Skin of body (tissue), 2 donors: ENCODE data around the gene PPP1R15B.

DNA sequence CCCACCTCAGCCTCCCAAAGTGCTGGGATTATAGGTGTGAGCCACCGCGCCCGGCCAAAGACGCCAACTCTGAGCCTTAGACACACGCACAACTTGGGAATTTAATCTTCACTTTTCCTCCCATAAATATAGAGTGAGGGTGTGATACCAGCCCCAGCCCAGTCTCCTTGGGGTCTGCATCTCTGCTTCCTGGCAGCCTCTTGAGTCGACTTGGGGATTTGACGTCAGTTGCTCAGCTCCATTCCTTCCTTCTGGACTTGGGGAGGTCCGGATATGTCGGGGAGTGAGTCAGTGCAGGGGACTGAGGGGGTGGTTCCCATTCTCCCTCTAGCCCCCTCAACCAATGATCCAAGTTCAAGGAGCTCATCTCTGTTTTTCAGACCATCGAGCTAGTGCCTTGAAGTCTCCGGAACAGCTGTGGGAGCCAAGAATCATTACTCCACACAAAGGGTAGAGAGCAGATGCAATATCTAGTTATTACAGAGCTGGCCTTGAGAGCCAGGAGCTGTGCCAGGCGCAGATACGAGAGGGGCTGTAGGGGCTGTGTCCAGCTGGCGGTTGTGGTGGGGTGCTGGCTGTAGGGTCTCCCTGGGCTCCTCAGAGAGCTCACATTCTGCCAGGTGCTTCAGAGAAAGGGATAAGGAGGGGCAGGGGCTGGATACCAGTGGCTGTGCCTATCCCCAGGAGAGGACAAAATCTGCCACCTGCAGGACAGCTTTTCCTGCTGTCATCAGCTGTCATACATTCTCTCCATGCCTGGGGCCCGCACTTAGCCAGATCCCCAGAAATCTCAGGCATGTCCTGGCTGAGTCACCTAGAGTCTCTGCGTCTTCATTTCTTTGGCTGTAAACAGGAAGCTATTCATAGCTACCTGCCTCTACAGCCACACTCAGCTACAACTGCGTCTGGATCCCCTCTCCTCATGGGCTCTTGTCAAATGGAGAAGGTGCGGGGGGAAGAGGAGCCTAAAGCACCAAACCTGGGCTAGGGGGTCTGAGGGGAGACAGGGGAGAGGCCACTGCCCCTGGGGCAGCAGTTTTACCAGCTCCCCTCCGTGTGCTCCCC, 2.1 kb upstream of the KISS1 start:
- RAMPAGE, long total RNA, result no peak

- RAMPAGE, long total RNA, result no peak
Measured at GRCh38 chr1:204221827-204222877, 8.4 kb upstream of the GOLT1A start.

GRCh38 chr1:204273042-204273727, 59.4 kb upstream of the GOLT1A start:
- RAMPAGE, long total RNA, result no peak

DNA sequence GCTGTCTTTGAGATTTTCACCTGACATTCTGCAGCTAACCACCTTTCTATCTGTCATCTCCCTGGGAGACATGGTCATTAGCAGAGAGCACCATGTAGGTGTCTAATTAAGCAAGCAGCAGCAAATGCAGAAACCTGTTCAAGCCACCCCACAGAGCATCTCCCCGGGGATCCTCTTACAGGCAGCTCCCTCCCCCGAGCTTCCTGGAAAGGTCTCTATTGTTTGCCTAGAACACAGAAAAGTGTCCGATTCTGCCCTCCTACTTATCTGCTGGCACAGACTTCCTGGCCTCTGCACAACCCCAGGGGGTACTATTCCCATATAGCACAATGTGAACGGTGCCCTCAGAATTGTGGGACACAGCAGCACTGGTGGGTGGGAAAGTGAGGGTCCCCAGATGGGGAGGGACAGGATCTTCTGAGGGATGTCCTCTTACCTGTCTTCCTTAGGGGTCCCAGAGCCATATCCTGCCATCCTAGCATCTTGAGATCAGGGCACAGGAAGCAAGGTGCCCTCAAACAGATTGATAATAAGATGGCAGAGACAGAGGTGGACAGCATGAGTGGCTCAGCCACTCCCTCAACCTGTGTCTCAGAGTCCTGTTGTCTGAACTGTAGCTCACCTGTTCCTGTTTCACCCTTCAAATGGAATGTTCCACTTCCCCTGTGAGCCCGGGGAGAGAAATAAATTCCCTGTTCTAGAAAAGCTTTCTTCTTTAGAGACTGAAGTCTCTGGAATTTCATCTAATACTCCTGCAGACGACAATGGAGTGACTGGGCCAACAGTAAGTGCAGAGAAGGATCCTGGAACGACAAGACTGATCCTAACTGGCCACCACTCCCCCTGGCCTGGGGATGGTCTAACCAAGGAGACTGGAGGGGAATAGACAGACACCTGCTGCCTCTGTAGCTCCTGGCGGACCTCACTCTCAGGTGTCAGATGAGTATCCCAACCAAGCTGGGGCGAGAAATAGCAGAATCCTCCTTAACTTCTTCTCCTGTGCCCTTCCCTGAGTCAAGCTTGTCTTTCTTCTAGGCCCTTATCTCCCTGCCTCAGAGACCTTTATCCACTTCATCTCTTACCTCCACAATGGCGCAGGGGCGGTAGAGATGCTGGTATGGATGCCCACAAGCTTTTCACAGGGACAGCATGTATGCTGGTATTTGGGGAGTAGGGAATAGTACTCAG, 45.7 kb downstream of the PLEKHA6 start:
- RAMPAGE, long total RNA, result no peak

DNA sequence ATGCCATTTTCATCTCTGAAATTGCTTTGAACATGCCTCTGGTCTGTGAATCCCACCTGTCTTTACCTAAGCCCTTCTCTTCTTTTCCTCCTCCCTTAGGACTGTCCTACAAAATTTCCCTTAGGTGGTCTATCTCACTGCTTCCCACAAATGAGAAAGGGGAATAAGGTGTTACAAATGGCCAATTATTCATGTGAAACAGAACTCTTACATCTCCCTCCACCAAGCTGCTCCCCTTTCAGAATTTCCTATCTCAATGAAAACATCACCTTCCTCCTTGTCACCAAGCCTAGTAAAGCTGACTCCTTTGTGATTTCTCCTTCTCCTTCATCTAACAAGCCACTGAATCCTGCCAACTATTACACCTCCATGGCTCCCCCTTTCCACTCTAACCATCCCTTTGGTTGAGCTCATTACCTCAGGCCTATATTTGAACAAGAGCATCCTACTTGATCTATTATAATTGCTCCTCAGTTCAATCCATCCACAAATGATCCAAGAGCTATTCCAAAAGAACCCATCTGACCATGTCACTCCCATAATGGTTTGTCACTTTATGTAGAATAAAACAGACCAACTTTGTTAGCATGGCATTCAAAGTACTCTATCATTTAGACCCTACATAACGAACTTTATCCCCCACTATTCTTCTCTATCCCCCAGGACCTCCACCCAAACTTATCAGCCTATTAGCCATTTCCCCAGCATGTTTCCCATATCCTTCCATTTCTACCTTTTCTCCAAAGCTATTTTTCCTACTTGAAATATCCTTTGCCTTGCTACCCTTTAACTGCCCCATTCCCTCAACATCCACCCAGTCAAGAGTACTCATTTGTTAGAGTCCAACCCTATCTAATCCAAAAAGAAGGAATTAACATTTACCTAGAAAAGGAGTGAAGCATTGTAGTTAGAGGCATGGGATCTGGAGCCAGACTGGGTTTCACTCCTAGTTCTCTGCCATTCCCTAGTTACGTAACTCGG, 21.7 kb downstream of the PPP1R15B start:
- RAMPAGE, long total RNA, result no peak

DNA sequence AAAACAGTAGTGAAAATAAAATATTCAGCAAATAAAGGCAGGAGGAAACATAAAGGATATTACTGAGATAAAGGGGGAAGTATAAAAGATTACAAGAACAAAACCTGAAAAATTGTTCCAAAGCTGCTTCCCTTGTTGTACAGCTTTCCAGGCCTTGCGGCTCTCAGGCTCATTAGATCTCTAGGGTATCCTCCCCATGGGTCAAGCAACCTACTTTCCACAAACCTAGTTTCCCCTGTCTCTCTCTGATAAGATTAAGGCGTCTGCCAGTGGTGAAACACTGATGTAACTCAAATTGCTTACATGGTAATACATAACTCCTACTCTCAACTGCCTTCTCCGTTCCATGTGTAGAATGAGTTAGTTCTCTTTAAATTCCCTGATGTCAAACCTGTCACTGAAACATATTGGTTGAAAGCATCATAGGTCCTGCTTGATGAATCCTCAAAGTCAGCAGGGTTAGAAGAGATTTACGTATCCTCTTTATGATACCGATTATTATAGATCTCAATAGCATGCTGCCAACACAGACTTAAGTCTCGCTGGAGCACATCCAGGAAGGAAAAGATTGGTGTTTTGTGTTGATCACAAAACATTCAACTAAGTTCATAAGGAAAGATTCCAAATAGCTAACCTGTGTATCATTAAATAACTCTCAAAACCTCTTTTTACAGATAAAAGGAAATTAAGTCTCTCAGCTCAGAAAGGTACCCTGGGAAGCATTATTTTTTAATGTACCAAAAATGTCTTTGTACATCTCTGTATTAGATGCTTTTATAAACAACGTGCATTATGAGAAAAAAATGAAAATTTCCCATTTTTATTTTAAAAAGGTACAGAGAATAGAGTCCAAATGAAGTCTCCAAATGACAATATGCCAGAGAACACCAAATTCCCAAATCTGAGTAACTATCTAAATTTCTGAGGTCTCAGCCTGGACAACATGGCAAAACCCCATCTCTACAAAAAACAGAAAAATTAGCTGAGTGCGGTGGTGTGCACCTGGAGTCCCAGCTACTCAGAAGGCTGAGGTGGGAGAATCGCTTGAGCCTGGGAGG, 10.5 kb downstream of the PPP1R15B start:
- RAMPAGE, long total RNA, result no peak

GRCh38 chr1:204405910-204406394, 5.7 kb downstream of the PPP1R15B start:
- RAMPAGE, long total RNA, result no peak

- RAMPAGE, long total RNA, result no peak
Measured at GRCh38 chr1:204411517-204412396, at the start of gene PPP1R15B. PPP1R15B (minus strand) TSS chr1:204411817.

- RAMPAGE, long total RNA, result no peak
Measured at GRCh38 chr1:204453059-204453703, 41.4 kb downstream of the PIK3C2B start.

DNA sequence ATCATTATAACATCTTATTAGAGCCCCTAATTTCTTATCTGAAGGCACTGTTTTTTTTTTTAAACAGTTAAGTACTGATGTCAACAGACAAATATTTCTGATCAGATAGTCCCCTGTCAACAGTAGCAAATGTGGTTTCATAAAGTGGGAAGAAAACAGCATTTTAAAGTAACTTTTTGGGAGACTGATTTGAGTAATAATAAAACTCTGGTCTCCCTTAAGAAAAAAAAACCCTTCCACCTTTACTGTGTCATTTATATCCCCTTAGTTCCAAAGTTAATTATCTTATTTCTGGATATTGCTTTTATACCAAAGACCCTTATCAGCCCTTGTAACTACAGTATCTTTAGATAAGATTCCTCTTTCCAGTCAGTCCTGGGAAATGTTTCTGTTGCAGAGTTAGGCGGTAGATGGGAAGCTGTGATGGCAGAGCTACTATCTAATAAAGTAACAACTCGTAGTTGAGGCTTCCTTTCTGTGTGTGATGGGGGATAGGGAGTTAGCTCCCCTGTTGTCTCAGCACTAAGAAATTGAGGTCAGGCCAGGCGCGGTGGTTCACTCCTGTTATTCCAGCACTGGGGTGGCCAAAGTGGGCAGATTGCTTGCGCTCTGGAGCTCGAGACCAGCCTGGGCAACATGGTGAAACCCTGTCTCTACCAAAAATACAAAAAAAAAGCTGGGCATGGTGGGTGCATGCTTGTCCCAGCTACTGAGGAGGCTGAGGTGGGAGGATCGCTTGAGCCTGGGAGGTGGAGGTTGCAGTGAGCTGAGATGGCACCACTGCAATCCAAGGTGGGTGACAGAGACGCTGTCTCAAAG, 39.9 kb downstream of the MDM4 start:
- RAMPAGE, long total RNA, result no peak

DNA sequence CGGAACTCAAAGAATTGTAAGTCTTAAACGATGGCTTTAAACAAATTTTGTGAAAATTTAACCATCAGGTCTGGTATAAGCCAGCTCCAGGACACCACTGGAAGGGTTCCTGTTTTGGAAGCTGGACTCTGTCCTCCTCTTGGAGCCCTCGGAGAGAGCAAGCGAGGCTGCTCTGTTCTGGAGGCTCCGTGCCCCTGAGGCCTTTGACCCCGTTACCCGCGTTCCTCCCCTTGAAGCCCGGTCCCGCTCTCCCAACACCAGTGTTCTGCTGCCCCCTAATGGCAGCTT, 21.7 kb upstream of the NFASC start:
- RAMPAGE, long total RNA, result no peak

DNA sequence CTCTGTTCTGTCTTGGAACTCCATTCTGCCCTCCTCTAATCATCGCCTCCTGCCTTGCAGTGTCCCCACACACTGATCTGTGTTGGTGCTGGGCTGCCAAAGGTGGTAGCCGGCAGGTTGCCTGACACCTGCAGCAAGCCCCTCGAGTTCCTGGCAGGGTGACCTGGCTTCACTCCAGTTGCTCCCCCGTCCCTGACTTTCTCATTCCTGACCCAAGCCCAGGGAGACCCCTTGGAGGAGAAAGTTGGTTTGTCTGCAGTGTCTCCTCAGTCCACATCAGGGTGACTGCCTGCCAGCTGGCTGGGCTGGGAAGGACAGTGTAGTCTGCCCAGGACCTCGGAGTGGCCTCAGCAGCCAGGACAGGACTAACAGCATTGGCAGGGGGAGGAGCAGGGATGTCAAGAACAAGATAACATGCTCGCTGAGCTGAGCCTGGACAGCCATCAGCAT, 83.8 kb upstream of the CNTN2 start:
- RAMPAGE, long total RNA, result no peak

GRCh38 chr1:205096636-205097085, 12.4 kb upstream of the TMEM81 start:
- RAMPAGE, long total RNA, result no peak

DNA sequence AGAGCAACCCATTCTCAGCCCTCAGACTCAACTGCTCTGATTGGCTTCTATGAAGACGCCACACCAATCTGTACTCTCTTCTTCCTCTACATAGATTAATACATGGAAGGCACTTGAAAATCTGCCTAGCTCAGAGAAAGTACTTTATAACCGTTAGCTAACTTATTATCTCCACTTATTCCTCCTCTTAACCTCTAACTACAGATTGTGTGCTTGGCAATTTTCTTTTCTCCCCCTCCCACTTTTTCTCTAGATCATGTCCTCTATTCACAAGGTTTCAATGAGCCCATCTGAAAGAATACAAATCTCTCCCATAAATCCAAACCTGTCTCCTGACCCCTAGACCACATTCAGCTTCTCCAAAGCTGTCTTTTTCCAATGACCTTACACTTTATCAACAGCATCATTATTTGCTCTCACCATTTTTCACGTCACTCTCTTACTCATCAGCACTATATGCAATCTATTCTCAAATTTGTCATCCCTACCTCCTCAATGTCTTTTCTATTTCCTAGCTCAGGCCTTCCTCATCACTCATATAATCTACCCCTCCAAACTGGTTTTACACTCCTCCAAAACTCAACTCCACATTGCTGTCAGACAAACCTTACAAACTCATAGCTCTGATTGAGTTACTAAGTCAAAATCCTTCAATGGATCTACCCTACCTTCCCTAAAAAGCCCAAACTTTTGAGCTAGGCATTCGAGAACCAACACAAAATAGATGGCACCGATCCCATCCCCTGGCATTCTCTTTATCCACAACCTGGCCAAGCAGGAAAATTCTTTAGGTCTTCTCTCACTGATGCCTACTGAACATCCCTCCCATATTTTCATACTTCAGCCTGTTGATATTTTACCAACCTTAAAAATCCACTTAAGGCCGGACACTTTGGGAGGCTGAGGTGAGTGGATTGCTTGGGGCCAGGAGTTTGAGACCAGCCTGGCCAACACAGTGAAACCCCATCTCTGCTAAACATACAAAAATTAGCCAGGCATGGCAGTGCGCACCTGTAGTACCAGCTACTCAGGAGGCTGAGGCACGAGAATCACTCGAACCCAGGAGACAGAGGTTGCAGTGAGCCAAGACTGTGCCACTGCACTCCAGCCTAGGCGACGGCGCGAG, 1.8 kb downstream of the RBBP5 start:
- RAMPAGE, long total RNA, result no peak

- RAMPAGE, long total RNA, result no peak
Measured at GRCh38 chr1:205343028-205343690, 13.6 kb downstream of the KLHDC8A start.

- RAMPAGE, long total RNA, result no peak
Measured at GRCh38 chr1:205435365-205436440, 13.8 kb upstream of the LEMD1 start.

GRCh38 chr1:205528812-205529745, 24.6 kb downstream of the CDK18 start:
- RAMPAGE, long total RNA, result no peak

GRCh38 chr1:205598691-205599131, 29.9 kb downstream of the MFSD4A start:
- RAMPAGE, long total RNA, result no peak

GRCh38 chr1:205620187-205620913, 11.5 kb downstream of the ELK4 start:
- RAMPAGE, long total RNA, result no peak

DNA sequence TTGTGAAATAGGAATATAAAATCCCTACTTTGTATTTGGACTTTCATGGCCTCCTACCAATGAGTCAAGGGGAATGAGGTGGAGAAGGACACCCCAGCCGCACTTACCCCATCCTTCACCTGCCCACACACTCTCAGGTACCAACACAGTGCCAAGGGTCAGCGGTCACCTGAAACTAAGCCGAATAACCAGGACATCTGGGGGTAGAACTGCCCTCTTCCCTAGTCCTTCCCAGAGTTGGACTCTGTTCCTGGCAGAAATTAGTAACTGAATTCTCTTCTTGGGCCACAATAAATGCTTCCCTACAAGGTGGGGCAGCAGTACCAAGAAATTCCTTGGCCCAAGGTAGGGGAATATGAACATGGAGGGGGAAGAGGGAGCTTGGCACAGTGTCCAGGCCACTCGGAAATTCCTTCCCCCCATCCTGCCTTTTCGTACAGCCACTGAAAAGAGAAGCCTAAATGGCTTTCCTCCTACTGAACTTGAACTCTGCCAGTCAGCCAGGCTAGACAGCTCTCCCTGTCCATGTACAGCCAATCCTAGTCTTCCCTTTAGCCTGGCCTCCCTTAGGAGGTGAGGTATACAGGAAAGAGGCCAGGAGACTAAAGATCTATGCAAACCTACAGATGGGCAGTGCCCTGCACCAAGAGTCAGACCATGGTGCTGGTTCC, 7.2 kb downstream of the SLC45A3 start:
- RAMPAGE, long total RNA, result no peak